AG10803 (cell line): ENCODE measurements around the genes TMEM39A, CD80, NR1I2 and GOLGB1.

- RRBS, result no CpG with 5 or more reads among the region's 1 CpG
These were observed 292.1 kb downstream of the IGSF11 start for GRCh38 chr3:118742610-118742970.

DNA sequence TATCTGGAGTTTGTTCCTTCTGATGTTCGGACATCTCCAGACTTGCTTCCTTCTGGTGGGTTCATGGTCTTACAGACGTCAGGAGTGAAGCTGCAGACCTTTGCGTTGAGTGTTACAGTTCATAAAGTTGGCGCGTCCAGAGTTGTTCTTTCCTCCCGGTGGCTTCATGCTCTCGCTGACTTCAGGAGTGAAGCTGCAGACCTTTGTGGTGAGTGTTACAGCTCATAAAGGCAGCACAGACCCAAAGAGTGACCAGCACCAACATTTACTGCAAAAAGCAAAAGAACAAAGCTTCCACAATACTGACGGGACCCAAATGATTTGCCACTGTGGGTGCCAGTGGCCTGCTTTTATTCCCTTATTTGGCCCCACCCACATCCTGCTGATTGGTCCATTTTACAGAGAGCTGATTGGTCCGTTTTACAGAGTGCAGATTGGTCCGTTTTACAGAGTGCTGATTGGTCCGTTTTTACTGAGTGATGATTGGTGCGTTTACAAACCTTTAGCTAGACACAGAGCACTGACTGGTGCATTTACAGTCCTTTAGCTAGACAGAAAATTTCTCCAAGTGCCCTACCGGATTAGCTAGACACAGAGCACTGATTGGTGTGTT is 43.1 kb downstream of the ARHGAP31 start:
- RRBS, result no CpG with 5 or more reads among the region's 13 CpGs

- RRBS, result 2% methylated on average over 9 of the region's 52 CpGs
These were observed at the start of gene TMEM39A for GRCh38 chr3:119463122-119464130. Gene TMEM39A (minus strand): TSS chr3:119463615.

- RRBS, result 3% methylated on average over 12 of the region's 43 CpGs
These were observed 628 bp downstream of the POGLUT1 start for GRCh38 chr3:119469051-119470131.

DNA sequence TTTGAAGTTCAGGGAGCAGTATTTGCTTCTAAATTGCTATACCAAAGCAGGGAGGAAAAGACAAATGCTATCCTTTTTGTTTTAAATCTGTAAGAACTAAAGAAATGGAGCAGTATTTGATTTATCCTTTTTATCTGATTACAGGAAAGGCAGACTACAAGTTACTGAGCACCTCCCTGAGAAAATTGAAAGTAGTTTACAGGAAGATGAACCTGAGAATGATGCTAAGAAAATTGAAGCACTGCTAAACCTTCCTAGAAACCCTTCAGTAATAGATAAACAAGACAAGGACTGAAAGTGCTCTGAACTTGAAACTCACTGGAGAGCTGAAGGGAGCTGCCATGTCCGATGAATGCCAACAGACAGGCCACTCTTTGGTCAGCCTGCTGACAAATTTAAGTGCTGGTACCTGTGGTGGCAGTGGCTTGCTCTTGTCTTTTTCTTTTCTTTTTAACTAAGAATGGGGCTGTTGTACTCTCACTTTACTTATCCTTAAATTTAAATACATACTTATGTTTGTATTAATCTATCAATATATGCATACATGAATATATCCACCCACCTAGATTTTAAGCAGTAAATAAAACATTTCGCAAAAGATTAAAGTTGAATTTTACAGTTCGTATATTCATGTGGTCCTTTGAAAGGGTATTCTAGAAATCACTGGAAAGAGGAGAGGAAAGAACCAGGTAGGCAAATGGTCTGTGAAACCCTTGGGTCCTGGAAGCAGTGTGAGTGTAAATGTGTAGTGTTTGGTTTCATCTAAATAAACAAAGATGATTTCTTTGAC is 25.3 kb downstream of the TIMMDC1 start:
- RRBS, result no CpG with 5 or more reads among the region's 3 CpGs

DNA sequence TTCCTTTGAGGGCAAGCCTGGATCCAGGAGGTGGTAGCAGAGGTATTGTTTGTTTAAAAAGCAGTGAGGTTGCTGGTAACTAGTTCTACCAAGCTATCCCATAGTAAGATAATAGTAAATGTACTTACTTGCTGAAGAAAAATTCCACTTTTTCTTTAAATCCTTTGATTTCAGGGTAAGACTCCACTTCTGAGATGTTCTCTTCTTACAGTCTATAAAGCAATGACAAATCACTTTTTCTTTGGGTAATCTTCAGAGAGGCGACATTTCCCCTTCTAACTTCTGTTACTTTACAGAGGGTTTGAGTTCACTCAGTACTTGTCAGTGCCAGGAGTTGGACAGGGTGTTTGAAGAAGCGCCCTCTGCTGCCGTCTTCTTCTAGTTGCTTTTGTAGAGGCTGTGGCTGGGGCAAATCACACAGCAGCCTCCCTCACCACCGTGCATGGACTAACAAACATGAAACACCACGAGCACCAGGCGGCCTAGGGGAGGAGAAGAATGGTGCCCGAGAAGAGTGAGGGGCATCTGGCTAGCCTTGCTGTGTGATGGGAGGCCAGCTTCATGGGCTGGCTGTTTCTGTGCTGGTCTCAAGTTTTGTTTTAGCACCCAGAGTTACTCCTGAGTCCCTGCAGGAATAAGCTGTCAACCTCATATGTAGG is at the start of gene CD80:
CD80 (minus strand) TSS at position 303 of the 659 bp plus-strand sequence.
- RRBS, result no CpG with 5 or more reads among the region's 7 CpGs

DNA sequence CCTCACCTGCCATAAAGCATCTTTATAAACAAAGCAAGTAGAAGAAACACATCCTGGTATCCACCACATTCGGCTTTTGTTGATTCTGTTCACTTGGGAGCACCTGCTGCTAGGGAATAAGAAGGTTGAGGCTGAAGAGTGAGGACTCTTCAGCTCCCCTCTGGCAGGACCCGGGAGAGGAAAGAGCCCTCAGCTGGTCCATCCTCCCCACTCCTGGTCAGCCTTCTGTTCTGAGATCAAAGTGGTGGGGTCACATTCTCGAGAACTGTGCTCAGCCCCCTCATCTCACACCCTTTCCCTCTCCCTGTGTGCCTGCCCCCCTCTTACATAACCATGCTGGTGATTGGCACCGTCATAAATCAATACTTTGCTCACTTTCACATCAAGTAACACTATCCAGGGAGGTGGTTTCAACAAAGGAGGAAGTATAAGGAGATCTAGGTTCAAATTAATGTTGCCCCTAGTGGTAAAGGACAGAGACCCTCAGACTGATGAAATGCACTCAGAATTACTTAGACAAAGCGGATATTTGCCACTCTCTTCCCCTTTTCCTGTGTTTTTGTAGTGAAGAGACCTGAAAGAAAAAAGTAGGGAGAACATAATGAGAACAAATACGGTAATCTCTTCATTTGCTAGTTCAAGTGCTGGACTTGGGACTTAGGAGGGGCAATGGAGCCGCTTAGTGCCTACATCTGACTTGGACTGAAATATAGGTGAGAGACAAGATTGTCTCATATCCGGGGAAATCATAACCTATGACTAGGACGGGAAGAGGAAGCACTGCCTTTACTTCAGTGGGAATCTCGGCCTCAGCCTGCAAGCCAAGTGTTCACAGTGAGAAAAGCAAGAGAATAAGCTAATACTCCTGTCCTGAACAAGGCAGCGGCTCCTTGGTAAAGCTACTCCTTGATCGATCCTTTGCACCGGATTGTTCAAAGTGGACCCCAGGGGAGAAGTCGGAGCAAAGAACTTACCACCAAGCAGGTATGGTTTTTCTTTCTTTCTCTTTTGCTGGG is at the start of gene NR1I2:
NR1I2 (plus strand) TSS at position 785 of the 1,016 bp plus-strand sequence.
- RRBS, result no CpG with 5 or more reads among the region's 14 CpGs

GRCh38 chr3:119809162-119809957 is 27.5 kb downstream of the NR1I2 start:
- RRBS, result no CpG with 5 or more reads among the region's 28 CpGs

DNA sequence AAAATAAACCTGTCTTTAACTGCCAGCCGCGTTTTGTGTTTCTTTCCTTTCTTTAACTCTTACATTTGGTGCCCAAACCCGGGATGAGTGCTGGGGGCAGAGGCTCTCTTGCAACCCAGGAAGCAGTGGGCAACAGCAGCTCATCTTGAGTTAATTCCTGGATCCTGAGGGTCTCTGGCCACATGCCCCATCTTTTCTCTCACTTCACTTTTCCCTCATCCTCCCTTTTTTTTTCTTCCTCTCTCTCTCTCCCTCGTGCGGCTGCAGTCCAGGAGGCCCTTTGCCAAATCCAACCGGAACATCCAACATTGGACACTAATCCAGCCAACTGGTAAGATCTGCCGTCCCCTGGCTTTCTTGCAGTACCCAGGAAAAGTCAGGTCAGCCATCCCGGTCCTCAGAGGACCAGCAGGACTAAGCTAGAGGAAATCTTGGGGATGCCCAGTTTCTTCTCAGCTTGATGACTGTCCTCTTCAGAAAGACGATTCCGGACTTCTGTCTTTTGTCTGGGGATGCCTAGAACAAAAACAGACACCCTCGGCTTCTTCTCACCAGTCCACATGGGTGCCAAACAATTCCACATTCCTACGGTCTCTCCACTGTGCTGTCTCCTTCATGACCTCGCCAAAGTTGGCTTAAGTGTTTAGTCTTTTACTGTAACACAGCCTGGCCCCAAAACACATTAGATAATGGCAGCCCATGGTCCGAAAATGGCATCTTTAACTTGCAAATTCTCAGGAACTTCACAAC is 115.6 kb downstream of the GSK3B start:
- RRBS, result 83% methylated on average over 4 of the region's 14 CpGs

DNA sequence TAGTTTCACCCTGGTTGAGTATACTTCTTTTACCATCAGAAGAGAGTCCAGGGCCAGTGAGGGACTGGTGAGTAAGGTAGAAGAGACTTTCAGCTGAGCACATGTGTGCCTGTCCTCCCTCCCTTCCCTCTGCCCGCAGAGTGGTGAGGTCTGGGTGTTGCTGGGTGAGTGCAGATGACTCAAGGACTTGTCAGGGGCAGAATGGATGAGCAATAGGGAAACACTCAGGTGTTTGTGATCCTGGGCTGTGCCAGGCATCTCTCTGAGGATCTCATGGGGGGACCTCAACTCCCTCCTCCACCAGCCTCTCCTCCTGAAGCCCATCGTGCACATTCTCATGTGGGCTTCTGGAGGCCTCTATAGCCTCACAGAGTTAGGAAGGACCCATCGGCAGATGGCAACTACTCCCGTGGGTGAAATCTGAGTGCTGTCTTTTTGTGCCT is 76.0 kb upstream of the GSK3B start:
- RRBS, result no CpG with 5 or more reads among the region's 4 CpGs

- RRBS, result no CpG with 5 or more reads among the region's 4 CpGs
These were observed 31.1 kb downstream of the FSTL1 start for GRCh38 chr3:120419688-120420089.

DNA sequence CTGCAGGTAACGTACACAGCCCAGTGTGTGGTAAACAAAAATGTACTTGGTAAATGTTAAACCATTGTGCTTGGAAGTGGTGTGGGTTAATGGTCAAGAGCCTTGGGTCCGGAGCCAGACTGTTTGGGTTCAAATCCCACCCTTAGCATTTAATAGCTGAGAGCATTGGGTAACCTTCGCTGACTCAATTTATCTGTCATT is 1.6 kb downstream of the FSTL1 start:
- RRBS, result no CpG with 5 or more reads among the region's 3 CpGs

DNA sequence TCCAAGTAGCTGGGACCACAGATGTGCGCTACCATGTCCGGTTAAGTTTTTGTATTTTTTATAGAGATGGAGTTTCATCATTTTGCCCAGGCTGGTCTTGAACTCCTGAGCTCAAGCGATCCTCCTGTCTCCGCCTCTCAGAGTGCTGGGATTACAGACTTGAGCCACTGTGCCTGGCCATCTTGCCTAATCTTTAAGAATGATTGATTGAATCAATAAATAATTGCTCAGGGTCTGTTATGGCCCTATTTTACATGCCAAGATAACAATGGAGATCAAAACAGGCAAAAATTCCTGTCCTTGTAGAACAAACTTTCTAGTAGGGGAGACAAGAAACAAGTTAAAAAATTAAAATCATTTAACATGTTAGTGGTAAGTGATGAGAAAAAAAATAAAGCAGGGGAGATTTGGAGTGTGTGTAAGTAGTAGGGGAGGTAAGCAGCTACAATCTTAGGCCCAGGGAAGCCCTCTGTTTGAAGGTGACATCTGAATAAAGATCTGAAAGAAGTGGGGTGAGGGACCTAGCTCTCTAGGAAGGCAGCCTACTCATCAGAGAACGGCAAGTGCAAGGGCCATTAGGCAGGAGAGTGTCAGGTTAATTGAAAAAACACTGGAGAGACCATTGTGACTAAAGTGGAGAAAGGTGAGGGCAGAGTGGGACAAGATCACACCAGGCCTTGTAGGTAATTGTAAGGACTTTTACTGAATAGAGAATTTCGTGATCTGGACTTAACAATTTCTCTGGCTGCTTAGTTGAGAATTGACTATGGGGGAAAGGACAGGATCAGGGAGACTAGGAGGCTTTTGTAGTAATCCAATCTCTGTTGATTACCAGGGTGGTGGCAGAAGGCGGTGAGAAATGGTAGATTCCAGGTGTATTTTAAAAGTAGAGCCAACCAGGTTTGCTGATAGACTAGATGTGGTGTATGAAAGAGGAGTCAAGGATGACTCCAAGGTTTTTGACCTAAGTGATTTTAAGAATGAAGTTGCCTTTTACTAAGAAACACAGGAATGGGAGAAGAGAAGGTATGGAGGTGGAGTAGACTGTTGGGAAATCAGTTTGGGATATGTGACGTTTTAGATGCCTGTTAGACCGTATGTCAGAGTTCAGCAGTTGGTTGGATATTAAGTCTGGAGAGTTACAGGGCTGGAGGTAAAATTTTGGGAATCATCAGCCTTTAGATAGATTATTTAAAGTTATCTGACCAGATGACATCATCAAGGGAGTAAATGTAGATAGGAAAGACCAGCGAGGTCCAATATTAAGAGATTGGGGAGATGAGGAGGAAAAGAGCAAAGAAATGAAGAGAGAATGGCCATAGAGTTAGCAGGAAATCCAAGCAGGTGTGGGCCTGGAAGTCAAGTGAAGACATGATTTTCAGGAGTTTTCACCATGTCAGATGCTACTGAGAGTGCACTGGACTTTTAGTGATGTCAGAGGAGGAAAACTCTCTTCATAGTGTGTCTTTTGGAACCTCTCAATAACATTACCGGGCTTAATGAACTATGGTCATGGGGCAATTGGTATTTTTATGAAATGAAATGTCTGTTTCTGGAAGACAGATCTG is 2.6 kb downstream of the NDUFB4 start:
- RRBS, result no CpG with 5 or more reads among the region's 11 CpGs

DNA sequence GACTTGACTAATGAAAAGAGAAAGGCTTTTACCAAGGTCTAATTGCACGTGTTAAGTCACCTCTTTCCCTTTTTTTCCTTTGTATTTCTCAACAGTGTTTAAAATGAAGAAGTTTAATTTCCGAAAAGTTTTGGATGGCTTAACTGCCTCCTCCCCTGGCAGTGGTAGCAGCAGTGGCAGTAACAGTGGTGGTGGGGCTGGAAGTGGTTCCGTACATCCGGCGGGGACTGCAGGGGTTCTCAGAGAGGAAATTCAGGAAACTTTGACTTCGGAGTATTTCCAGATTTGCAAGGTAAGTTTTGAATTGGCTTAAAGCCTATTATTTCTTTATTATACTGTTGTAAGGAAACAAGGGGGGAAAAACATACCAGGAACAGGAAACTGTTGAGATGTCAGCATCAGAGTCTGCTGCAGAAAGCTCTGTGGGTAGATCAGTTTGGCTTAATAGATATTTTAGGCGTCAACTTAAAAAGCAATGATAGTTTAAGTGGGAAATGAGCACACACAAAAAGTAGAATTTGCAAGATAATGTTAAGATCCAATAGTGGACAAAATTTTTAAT is 1.6 kb downstream of the STXBP5L start:
- RRBS, result no CpG with 5 or more reads among the region's 7 CpGs

DNA sequence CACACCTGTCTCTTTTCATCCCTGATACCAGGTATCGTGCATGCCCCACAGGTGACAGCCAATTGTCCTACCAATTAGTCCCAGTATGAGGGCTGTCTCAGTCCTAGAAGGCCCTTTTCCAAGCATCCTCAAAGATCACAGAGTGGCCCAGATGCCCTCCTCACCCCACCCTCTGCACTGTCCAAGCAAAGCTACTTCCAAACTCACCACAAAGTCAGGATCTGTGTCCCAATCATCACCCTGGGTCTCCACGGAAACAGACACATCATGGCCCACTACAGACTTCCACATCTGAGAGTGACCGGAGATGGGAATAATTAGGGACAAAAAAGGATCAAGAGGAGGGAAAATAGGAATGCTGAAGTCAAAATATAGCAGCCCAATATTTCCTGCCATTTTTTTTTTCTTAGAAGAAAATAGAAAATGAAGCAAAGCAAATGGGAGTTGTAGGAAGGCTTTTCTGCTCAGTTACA is 2.6 kb downstream of the HCLS1 start:
- RRBS, result no CpG with 5 or more reads among the region's 3 CpGs

DNA sequence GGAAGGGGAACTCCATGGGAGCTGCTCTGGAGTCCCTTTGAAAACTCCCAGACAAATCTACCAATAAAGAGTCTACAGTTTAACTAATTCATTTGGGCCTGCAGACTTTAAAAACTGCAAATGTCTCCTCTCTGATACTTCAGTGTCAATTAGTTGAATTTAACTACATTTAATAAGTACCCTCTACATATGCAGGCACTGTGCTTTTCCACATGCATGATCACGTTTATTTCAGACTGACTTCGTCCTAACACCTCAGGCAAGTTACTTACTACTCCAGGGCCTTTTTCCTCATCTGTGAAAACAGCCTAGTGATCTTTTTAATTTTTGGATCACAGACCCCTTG is 15.3 kb upstream of the HCLS1 start:
- RRBS, result no CpG with 5 or more reads among the region's 2 CpGs

DNA sequence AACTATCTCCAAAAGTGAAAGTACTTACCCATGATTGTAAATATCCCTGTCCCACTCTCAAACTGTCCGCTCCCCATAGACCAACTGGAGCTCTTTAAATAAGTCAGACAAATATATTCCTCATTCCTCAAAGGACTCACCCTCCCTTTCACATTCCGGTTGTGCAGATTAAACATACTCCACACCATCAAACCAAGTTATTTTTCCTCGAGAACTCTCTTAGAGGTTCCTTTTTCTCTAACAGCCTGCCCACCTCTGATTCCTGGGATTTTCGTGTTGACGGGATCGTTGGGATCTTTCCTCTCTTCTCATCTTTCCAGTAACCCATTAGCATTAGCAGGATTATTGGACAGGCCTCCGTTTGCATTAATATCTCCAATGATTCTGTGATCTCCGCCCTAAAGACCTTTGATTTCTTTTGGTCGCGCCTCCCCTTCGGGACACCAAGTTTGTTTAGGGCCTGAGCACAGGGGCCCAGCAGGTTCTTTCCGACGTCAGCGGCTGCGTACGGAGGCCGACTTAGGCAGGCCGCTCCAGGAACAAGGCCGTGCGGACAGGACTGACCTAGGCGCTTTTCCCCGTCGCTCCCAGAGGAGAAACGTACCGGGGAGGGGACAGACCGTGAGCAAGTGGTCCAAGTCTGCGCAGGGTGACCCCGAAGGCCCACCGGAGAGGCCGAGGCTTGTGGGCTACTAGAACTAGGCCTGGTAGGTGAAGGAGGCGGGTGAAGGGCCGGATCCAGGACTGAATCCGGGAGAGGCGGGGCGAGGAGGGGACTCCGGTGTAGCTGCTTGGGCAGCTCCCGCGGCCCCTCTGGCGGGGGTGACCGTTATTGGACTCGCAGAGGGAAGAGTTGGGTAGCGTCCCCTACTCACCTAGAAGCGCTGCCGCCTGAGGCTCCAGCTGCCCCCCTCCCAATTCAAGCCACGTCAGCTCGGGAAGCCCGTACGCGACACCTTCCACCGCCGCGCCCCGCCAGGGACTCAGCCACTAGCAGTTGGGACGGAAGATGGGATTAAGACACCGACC is at the start of gene GOLGB1:
GOLGB1 (minus strand) TSS at position 985 of the 1,029 bp plus-strand sequence.
- RRBS, result 3% methylated on average over 8 of the region's 55 CpGs

DNA sequence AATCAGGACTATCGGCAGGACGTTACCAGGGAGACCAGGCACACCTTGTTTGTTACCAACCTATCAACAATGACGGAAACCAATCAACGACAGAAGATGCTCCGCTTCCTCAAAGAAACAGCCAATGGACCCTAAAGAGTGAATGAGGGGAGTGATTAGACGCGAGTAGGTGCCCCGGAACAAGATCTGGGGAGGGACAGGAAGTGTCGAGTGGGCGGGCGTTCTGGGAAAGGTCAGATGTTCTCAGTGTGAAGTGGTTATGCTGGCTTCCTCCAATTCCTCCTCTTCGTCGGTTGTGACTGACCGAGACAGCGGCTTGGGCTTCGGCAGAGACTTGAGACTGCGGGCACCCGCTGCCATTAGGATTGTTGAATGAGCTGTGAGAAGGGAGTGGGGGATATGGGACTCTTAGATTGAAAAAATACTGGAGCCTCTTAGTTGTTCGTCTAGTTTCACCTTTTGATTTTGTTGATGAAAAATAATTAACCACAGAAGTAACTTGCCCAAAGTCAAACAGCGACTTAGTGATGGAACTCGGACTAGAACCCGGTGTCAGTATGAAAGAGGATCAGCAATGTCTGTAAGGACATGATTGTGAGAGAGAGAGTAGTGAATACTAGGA is 356 bp upstream of the GOLGB1 start:
- RRBS, result no CpG with 5 or more reads among the region's 22 CpGs

GRCh38 chr3:122003006-122003359 is 19.1 kb downstream of the ILDR1 start:
- RRBS, result no CpG with 5 or more reads among the region's 6 CpGs